Foreskin fibroblast (primary cell): ENCODE data around the gene NTM.

GRCh38 chr11:131370349-131371166 is at the start of gene NTM:
Gene NTM, plus strand, starts transcription at chr11:131370615.
- RRBS: no CpG with 5 or more reads among the region's 16 CpGs

GRCh38 chr11:131584510-131585238 is 214.3 kb downstream of the NTM start:
- RRBS: no CpG with 5 or more reads among the region's 19 CpGs

- RRBS: no CpG with 5 or more reads among the region's 8 CpGs
These were observed 987.4 kb downstream of the NTM start for GRCh38 chr11:132357676-132358309.

DNA sequence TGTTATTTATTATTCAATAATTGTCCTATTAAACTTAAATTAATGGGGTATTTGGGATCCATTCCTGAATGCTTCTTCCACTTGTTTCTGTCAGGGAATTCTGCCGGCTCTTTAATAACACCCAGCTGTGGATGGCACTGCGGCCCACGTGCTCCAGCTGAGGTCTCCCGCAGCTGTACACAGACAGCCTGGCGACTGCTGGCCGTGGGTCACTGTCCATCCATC is 485.0 kb downstream of the OPCML start:
- RRBS: no CpG with 5 or more reads among the region's 6 CpGs

DNA sequence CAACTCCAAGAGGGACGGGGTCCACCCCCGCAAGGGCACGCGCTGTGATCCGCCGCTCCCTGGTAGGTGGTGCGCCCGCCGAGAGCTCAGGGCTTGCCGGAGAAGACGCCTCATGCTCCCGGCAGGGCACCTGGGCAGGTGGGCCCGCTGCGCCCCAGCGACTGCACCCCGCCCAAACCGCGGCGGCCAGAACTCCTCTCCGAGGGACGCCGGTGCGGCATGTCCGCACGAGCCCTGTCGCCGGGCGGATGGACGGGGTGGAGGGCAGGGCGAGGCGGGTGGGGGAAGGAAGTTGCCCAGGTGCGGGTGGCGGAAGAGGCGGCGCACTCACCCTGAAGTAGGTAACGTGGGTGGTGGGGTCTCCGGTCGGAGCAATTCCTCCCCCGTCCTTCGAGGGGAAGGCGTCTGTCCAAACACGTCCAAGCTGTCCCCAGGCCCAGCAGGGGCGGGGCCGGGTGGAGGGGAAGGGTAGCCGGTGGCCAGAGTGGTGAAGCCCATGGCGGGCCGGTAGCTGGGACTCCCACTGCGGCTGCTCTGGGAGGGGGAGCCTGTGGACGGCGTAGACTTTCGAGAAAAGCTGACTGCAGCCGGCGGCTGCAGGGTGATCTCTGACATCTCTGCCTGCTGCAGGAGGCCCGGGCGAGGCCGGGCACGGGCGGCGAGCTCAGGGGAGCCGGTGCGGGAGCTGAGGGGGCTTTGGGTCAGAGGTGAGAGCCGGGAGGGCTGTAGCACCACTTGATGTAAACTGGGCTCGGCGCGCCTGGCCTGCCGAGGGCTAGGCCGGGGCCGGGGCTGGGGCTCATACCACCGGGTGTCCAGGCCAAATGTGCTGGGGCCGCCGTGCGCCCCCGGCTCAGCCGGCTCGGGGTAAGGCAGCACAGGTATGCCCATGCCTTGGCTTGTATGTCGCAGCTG is 37.1 kb downstream of the IGSF9B start:
- RRBS: 57% methylated on average over 37 of the region's 76 CpGs

DNA sequence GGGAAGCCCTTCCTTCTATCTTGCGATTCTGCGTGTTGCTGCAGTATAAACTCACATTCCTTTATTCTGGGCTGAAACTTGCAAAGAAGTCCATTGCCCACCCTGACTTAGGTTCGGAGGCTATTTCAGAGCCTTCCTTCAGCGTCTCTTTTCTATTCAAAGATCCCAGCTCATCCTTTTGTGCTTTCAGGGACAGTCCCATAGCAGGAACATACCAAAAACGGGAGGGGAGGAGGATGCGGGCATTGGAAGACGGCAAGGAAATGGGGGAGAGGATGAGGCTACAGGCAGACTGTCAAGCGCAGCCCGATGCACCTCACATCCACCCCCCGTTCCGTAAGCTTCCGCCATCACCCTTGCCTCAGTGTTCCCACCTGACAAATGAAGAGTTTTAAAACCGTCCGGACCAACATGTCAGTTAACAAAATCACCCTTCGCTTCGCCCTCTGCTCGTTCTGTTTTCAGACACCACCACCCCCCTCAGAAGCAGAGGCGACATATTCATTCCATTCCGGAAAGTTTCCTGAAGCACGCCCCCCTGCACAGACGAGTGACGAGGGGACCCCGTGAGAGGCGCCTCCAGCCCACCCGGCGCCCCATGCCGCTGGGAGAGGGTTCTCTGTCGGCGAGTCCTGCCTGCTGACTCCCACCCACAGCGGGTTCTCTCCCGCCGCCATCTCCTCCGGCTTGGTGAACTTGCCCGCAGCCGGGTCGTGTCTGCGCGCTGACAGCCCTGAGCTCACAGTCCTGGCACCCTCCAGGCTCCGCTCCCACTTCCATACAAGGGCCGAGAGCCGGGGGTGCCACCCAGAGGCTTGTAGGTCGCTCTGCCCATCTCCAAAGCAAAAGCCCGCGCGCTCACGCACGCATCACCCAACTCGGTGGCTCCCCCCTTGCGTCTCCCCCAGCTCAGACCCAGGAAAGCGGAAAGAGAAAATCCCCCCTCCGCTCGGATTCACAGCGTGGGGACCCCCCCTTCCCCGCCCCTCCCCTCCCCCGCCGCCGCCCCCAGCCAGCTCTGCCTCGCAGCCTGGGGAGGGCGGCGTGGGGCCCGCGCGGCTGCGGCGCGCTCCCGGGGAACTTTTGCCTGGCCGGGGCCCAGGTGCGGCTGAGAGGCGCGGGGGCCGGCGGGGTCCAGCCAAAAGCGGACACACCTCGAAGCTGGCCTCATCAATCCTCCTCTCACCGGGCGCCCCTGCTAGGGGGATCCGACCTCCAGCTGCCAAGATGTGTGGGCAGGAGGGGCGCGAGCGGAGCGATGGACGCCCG is 1.4 kb downstream of the IGSF9B start:
- RRBS: 2% methylated on average over 33 of the region's 84 CpGs

DNA sequence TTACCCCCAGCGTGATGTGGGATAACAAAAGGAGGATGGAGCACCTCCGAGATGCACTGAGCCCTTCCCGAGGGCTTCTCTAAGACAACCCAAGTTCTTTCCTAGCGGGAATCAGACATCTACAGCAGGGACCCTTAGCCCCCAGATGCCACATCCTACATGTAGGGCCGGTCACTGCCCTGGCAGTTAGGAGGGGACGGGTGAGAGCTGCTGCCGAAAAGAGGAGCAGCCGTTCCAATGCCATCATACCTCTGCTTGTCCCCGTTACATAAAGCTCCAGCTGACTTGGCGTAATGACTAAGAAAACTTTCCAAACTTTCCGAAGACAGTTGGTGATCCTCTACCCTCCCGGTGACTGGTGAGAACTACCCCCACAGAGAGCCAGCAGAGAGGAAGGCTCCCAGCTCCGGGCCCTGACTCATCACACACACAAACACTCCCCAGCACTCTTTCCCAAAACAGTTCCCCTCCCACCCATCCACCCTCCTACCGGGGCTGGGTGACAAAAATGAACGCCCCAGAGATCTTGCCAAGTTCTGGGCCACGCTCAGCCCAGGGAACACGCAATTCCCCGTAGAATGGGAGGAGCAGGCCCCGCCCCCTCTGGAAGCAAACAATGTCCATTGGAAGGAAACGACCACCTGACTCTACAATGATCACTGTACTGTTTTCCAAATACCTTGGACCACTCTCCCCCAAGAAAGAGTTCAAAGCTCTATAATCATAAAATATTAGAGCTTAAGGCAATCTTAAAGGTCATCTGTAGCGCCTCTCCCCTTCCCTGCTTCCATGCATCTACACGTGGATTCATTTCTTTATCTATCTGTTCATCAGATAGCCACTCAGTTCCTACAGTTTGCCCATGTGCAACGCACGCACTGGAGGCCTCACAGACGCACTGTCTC is 21.3 kb upstream of the JAM3 start:
- RRBS: 7% methylated on average over 3 of the region's 25 CpGs

- RRBS: no CpG with 5 or more reads among the region's 9 CpGs
These were observed 10.1 kb downstream of the THYN1 start for GRCh38 chr11:134243150-134243424.

GRCh38 chr11:134398301-134398503 is 13.8 kb downstream of the B3GAT1 start:
- RRBS: no CpG with 5 or more reads among the region's 5 CpGs

GRCh38 chr11:134637744-134637994 is 225.6 kb upstream of the B3GAT1 start:
- RRBS: no CpG with 5 or more reads among the region's 4 CpGs

- RRBS: no CpG with 5 or more reads among the region's 1 CpG
These were observed 588.1 kb upstream of the B3GAT1 start for GRCh38 chr11:135000205-135000404.